Right cardiac atrium (tissue), 1 donor: Measurements from ENCODE around the genes FCRL2, OR10T2, SPTA1, OR6K3, FCER1A and SLAMF8.

- PRO-cap, result no peak
Measured at GRCh38 chr1:156805752-156806557, 10.7 kb downstream of the SH2D2A start.

DNA sequence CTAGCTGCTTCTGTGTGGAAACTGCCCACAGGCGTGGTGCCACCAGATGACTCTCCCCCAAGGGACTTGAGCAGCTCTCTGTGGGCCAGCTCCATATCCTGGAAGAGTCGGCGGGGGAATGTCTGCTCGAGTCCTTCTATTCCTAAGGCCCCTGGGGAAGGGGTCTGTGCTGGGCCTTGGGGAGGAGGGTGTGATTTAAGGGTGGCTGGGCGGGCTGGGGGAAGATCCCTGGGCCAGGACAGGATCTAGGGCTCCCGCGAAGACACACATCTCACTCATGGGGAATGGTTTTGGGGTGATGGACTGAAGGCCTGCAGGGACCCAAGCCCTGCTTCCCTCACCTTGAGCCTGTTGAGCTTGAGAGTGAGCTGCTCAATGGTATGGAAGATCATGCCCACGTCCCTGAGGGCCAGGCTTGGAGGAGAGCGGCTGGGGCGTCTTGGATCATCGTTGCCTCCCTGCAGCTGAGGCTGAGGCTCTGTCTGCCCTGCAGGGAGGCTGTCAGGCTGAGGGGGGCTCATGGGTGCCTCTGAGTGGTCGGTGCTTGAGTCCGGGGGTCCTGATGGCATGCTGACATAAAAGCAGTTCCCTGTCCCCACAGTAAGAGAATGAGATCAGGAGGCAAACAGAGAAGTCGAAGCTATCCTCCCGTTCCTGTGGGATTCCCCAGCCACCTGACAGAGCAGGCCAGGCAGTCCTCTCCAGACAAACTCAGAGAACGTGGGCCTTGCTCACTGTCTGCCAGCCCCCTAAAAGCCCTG is 16.7 kb downstream of the LRRC71 start:
- PRO-cap, result no peak

- PRO-cap, result no peak
Measured at GRCh38 chr1:157776650-157777457, at the start of gene FCRL2. Gene FCRL2, minus strand, starts transcription at chr1:157777132.

GRCh38 chr1:158399216-158399785 is at the start of gene OR10T2:
Gene OR10T2, minus strand, starts transcription at chr1:158399466.
- PRO-cap, result no peak

GRCh38 chr1:158686453-158686993 is at the start of gene SPTA1:
Gene SPTA1, minus strand, starts transcription at chr1:158686715.
- PRO-cap, result no peak

DNA sequence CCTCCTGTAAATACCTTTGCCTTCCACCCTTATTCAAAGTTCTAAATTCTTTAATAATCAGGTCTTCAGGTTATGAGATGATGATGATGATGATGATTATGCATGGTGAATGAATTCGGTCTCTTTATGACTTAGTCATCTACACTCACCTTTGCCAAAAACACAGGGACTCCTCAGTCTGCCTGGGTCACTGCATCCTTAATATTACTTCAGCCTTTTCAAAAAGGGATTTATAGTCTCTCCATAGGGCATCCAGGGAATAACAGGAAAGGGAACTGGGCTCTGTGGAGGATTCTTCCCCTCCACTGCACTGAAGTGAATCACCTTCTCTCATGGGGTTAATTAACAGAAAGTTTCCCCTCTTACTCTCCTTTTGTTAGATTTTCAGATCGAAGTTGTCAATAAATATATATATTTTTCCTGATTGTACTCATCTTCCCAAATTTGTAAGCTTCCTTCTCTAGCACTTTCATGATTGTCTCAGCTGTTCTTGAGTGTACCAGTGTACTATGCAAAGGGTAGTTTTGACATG is at the start of gene OR6K3:
Gene OR6K3, minus strand, starts transcription at position 187 of the 532 bp plus-strand sequence.
- PRO-cap, result no peak

DNA sequence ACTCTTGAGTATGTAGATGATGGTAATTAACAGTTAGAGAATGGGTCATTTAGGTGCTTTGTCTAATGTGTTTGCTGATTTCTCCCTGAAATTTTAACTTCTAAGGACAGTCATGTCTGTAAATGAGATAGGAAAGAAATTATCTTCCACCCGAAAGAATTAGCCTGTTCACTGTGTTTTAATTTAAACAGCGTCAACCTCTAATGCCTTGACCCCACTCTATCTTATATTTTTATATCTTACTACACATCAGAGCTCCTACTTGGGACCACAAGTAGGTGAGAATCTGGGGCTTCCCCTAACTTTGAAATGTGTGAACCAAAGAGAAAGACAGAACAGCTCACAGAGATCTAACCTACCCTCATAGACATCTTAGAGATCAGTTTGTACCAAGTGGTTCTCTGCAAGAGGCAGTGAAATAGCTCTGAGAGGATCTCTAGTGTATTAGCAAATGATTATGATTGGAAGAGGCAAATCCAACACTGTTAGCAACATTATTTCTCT is 23.9 kb downstream of the PYDC5 start:
- PRO-cap, result no peak

DNA sequence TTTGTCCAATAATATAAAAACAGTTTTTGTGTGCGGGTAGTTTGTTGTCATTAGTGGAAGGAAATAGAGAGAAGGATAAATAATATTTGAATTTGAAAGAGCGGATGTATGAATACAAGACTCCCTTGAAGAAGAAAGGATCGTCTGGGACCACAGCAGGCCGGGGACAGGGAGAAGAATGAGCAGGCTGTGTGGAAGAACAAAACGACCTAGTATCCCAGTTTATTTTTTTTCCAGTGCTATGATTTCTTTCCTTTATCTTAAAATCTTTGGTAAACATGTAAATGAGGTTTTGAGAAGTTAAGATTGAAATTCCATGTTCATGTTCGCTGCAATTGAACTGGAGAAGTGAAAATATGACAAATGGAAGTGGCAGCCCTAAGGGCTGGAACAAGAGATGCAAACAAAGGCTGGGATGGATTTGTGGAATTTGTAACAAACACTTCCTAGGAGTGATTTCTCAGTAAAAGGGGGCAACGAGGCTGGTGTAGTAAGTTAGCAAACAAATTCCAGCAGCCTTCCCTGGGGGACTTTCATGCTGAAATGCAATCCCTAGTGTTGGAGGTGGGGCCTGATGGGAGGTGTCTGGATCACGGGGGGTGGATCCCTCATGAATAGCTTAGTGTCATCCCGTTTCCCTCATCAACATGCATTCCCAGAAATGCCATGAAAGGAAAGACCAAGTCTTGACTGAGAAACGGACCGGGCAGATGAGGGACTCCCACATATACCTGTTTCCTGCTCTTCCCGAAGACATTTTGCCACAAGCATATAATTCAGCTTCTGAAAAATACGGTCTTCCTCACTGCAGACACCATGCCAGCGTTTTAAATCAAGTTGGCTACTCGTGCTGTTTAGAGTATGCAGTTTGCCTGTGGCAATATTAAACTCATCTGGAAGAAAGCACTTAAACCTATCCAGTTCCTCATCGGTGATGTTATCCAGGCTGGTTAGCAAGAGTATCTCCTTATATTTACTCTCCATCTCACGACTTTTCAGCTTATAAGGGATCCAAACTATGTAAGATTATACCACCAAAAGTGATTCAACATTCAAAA is 2.9 kb downstream of the PYDC5 start:
- PRO-cap, result bidirectional peak, plus-strand start at position 696 of the sequence, minus-strand start at position 547 of the sequence

DNA sequence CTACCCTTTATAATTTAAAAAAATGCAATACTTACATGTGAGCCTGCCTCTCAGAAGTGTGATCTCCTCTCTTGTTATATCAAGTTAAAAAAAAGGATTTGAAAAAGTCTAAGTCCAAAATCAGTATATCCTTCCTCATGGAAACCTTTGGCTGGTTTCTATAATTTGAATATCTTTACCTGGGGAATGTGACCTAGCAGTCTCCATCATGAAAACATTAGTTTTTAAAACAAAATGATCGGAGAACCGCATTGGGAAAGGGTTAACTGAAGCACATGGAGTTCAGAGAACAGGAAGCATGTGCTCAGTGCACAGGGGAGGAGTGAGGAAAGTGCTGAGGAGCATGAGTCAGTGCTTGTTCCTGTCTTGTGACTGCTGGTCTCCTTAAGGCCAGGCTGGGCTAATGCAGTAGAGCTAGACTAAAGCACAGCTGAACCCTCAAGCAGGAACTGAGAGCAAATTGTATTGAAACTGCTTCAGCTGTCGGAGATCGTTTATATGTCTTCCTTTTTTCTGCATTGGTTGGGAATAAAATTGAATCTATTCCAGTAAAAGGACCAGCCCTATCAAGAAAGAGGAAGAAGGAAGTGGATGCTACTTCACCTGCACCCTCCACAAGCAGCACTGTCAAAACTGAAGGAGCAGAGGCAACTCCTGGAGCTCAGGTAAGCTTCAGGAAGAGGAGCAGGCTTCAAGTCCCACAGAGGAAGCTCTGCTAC is 5.8 kb downstream of the IFI16 start:
- PRO-cap, result no peak

- PRO-cap, result no peak
Measured at GRCh38 chr1:159067801-159068734, 8.5 kb downstream of the AIM2 start.

DNA sequence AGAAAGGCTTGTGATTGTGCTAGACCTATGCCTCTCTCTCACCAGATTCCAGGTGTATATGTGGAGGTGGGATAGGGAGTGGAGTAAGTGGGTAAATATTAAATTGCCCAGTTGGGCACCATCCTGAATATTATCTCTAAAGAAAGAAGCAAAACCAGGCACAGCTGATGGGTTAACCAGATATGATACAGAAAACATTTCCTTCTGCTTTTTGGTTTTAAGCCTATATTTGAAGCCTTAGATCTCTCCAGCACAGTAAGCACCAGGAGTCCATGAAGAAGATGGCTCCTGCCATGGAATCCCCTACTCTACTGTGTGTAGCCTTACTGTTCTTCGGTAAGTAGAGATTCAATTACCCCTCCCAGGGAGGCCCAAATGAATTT is at the start of gene FCER1A:
Gene FCER1A, plus strand, starts transcription at position 253 of the 383 bp plus-strand sequence.
- PRO-cap, result no peak

GRCh38 chr1:159581218-159581753 is 6.3 kb upstream of the APCS start:
- PRO-cap, result no peak

DNA sequence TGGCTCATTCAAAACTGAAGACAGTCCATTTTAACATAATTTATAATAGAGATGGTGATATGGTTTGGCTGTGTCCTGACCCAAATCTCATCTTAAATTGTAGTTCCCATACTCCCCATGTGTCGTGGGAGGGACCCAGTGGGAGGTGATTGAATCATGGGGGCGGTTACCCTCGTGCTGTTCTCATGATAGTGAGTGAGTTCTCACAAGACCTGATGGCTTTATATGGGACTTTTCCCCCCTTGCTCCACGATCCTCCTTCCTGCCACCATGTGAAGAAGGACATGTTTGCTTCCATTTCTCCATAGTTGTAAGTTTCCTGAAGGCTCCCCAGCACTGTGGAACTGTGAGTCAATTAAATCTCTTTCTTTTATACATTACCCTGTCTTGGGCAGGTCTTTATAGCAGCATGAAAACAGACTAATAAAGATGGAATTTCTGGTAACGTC is 4.1 kb downstream of the APCS start:
- PRO-cap, result no peak

GRCh38 chr1:159602620-159602912 is 14.9 kb downstream of the APCS start:
- PRO-cap, result no peak

DNA sequence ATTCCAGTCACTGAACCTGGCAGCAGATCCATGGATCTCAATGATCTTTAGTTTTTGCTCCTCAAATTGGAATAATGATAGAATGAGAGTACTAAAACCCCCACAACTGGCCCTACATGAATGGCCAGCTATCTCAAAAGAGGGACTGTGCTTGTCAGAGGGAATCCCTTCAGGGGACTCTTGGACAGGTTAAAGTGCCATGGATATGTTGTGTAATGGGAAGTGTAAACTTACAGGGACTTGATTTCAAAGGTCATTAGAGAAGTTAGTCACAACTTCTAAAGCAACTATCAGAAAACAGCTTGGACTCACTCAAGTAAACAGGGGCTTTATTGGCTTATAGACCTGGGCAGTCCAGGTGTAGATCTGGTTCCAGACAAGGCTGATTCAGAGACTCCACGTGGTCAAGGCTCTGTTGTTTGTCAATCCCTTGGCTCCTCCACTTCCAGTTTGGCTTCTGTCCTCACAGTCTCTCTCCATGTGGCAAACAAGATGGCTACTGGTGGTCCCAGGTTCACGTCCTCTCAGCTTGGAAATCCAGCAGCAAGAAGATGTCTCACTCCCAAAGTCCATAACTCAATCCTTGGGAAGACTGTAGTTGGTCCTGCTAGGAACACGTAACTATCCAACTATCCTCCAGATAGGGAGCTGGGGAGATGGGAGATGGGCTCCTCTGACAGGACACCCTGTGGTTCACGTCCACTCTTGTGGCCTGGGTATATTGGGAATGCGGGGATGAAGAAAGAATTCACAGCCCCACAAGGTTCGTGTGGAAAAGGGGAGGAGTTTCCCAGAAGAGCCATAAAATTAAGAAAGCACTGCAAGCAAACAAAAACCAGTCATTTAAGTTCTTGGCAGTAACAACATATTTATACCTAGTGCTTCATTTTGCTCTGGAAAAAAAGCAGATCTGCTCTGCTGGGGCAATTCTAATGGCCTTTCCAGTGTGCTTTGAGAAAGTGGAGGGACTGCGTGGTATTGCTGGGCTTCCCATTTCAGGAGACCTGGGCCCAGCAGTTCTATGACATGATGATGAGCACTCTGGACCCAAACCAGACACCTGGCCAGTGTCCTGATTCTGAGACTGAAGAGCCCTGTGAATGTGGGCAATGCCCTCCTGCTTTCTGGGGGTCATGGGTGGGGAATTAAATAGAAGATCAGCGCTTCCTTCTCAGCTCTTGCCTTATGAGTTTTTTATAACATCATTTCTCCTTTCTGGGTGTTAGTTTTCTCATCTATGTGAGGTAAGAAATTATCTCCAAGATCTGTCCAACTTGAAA is 2.0 kb downstream of the CRP start:
- PRO-cap, result no peak

GRCh38 chr1:159756074-159756350 is 24.8 kb upstream of the DUSP23 start:
- PRO-cap, result no peak

DNA sequence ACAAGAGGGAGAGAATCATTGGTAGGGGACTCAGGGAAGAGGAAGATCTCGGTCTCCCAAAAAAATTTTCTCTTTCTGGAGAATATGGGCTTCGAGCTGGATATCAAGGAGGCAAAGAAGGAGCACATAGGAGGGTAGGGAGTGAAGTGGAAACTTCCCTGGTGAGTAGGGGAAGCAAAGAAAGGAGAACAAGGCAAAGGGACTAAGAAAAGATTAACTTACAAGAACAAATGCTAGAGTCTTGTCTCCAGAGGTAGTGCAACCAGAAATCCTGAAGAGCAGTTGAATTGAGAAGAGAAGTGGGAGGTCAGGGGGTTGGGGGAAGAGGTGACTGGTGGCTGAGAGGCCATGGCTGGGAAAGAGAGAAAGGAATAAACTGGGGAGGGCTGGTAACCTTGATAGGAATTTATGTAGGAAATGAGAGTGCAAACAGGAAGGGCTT is 1.7 kb upstream of the DUSP23 start:
- PRO-cap, result no peak

GRCh38 chr1:159826475-159827051 is at the start of gene SLAMF8:
Gene SLAMF8, plus strand, starts transcription at chr1:159826873.
- PRO-cap, result no peak

DNA sequence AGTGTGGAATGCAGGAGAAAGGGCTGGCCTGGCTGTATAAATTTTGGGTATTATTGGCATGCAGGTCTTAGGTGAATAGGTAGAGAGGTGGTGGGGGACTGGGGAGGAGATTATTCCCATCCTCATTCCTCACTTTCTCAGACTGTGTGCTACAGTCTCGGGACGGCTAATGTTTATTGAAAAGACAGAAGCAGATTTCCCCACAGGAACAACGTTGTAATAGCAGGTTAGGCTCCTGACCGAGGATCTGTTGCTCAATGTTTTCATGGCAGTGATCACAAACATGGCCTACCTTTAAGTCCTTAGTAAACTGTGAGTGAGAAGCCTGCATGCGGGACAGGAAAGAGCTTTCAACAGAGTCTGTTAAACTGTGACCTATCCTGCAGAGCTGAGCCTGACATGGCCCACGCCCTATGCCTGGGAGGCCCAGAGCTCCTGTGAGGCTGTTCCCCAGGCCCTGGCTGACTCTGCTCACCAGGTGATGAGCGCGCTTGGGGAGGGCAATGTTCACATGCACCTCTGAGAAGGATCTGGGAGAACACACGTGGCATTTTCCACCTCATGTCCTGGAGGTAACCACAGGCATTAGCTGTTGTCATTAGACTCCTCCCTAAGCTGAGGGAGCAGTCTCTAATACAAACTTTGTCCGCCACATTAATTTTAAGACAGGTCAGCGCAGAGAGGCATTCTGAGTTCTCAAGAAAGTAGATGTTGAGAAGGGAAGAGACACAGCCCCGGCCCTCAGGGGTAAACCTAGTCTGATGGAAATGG is 16.4 kb downstream of the VSIG8 start:
- PRO-cap, result no peak

DNA sequence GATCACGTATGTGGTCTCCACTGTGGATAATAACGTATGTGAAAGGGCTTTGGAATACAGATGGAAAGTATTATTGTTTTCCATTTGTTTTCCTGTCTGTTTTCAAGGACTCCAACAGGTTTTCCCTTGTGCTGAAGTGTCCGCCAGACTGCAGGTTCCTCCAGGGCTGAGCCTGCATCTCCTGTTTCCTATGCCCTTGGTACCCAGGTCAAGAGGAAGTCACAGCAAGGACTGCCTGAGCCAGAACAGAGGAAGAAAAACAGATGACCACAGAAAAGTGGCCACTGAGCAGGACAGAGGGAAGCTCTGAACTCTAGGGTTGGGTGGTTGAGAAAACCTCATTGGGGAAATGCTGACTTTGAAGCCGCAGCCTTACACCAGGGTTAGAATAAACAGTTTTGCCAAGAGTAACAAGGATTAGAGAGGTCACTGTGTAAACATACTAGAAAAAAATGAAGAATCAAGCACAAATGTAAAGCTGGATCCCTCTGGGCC is 3.9 kb downstream of the CFAP45 start:
- PRO-cap, result no peak